ENCODE data around the genes CST1 and VSX1.

GRCh38 chr20:23147825-23148728, 62.0 kb upstream of the CD93 start:
- PRO-cap = no peak
- RAMPAGE, long total RNA, 2 experiments = no peak in any of the 2 experiments

GRCh38 chr20:23293639-23294201, 56.9 kb upstream of the NXT1 start:
- PRO-cap = no peak
- RAMPAGE, long total RNA, 2 experiments = no peak in any of the 2 experiments

GRCh38 chr20:23362517-23363030, 592 bp downstream of the GZF1 start:
- PRO-cap = no peak
- RAMPAGE, long total RNA, 2 experiments = no peak in any of the 2 experiments

GRCh38 chr20:23628426-23629686, 8.9 kb downstream of the CST3 start:
- PRO-cap = no peak
- RAMPAGE, long total RNA, 2 experiments = no peak in any of the 2 experiments

GRCh38 chr20:23633440-23634290, 4.1 kb downstream of the CST3 start:
- PRO-cap = no peak
- RAMPAGE, long total RNA, 2 experiments = no peak in any of the 2 experiments

DNA sequence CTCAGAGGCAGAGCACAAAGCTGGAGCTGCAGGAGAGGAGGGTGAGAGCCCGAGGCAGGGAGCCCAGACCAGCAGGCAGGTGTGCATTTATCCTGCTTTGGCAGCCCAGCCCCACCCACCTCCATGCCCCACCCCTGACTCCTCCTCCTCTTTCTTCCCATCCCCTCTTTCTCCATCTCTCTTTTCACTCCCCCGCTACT, at the start of gene CST1:
CST1 (minus strand) TSS at position 63 of the 200 bp plus-strand sequence.
- PRO-cap = no peak
- RAMPAGE, long total RNA, 2 experiments = no peak in any of the 2 experiments

DNA sequence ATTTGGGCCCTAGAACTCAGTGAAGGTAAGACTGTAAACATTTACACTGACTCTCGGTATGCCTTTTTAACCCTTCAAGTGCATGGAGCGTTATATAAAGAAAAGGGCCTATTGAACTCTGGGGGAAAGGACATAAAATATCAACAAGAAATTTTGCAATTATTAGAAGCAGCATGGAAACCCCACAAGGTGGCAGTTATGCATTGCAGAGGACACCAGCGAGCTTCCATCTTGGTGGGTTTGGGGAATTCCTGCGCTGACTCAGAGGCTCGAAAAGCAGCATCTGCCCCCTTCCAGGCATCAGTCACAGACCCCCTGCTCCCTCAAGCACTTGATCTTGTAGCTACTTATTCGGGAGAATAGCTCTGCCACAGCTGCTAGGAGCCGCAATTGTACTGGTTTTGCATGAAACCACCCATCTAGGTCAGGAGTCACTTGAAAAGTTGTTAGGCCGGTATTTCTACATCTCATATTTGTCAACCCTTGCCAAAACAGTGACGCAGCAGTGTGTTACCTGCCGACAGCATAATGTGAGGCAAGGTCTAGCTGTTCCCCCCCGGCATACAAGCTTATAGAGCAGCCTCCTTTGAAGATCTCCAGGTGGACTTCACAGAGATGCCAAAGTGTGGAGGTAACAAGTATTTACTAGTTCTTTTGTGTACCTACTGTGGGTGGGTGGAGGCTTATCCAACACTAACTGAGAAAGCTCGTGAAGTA, 18.8 kb upstream of the CST7 start:
- PRO-cap = bidirectional peak, plus-strand start at position 505 of the sequence, minus-strand start at position 403 of the sequence
- RAMPAGE, long total RNA, 2 experiments = start-site peak on the plus strand in 2 of 2 experiments, centred at positions 536 to 538 of the sequence, 90 to 97 reads per replicate

GRCh38 chr20:24951310-24952153, 2.5 kb downstream of the CST7 start:
- PRO-cap = no peak
- RAMPAGE, long total RNA, 2 experiments = no peak in any of the 2 experiments

- PRO-cap = no peak
- RAMPAGE, long total RNA, 2 experiments = no peak in any of the 2 experiments
Observed at GRCh38 chr20:25082055-25082301, at the start of gene VSX1. Gene VSX1, minus strand, starts transcription at chr20:25082141.

- PRO-cap = no peak
- RAMPAGE, long total RNA, 2 experiments = no peak in any of the 2 experiments
Observed at GRCh38 chr20:25230272-25230611, 17.6 kb upstream of the PYGB start.

DNA sequence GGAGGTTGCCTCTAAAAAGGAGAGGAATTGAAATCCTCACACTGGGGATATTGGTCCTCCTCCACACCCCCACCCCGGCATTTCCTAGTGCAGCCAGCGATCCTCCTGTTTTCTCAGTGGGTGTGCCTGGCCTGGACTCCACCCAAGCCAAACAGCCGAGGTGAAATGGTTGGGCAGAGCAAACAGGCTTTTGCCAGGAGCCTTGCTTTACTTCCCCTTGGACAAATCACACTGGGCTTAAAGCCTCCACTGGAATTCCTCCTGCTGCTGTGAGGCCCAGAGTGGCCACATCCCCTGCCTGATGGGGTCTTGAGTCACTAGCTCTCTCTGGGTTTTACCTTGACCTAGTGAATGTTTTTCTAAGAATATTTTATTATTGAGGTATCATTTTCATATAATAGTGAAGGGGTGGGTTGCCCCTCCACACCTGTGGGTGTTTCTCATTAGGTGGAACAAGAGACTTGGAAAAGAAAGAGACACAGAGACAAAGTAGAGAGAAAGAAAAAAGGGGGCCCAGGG, 14.4 kb upstream of the PYGB start:
- PRO-cap = no peak
- RAMPAGE, long total RNA, 2 experiments = no peak in any of the 2 experiments

GRCh38 chr20:25255324-25255872, 7.5 kb downstream of the PYGB start:
- PRO-cap = unidirectional peak, minus-strand start at chr20:25255486
- RAMPAGE, long total RNA, 2 experiments = no peak in any of the 2 experiments

GRCh38 chr20:25261512-25262135, 13.7 kb downstream of the PYGB start:
- PRO-cap = no peak
- RAMPAGE, long total RNA, 2 experiments = no peak in any of the 2 experiments

DNA sequence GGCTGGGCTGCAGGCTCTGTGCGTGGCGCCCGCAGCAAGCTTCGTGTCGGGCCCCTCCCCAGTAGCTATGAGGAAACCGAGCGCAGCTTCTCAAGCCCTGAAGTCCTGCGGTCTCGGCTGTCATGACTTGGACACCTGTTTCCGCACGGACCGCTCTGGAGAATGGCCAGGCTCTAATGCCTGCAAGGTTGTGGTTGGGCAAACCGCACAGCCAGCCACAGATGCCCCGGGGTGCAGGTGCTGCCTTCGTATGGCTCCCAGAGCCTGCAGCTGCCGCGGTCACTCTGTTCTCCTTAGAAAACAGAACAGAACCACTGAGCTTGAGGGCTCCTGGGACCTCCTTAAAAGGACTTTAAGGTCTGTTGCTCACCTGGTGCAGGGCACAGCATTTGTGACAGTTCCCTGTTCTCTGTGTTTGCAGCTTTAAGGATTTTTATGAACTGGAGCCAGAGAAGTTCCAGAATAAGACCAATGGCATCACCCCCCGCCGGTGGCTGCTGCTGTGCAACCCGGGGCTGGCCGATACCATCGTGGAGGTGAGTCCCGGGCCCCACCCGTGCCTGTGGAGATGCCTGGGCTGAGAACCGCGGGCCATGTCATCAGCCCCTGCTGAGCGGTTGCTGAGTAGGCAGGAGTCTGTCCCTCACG, 33.9 kb downstream of the PYGB start:
- PRO-cap = no peak
- RAMPAGE, long total RNA, 2 experiments = no peak in any of the 2 experiments

- PRO-cap = unidirectional peak, minus-strand start at chr20:25295609
- RAMPAGE, long total RNA, 2 experiments = no peak in any of the 2 experiments
Observed at GRCh38 chr20:25295247-25296176, 47.6 kb downstream of the PYGB start.

- PRO-cap = bidirectional peak, plus-strand start at chr20:25339839, minus-strand start at chr20:25339742
- RAMPAGE, long total RNA, 2 experiments = start-site peak on the minus strand in 2 of 2 experiments, at chr20:25339730-25339770 at its widest, 129 to 206 reads per replicate
Observed at GRCh38 chr20:25339611-25340144, 51.0 kb downstream of the ABHD12 start.

GRCh38 chr20:25356279-25357109, 34.1 kb downstream of the ABHD12 start:
- PRO-cap = unidirectional peak, plus-strand start at chr20:25356691
- RAMPAGE, long total RNA, 2 experiments = no peak in any of the 2 experiments

DNA sequence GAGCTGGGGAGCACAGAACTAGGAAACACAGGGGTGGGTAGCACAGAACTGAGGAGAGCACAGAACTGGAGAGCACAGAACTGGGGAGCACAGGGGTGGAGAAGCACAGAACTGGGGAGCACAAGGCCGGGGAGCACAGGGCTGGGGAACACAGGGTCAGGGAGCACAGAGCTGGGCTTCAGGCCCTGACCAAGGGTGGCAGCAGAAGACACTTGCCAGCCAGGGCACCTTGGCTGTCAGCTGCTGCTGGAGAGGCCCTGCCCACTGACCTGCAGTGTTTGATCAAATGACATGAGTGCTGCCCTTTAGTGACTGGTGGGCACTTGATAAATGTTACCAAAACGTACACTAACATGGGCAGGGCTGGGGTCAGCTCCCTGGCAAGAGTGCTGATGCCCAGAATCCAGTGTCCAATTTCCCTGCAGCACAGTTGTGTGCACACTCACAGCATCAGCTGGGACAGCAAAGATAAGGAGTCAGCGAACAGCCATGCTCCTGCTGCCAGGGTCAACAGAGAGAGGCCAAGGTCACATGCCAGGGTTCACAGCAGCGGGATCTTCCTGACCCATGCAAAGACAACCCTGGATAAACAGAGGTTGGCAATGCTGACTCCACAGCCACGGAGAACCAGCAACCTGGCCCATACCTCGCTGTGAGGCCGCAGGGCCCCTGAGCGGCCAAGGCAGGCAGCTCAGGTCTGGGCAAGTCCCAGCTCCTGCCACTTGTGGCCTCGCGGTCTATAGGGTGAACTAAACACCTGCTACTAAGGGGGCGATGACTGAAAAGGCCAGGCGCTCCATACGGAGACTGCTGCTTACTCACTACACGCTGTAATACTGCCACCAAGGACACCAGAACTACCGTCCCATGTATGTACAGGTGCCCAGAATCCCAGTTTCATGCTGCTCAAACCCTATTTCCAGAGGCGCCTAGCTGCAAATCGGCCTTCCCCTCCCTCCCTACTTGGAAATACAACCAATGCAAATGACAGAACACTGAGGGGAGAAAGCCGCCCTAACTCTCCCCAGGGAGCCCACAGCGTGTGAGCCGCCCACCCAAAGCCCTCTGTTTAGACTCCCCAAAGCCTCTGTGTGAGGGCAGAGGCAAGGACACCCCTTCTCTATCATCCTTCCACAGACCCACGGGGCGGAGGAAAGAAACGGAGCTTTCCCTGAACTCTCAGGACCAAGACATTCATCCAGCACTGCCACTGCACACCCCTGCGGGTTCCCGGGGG, 46.2 kb downstream of the NINL start:
- PRO-cap = no peak
- RAMPAGE, long total RNA, 2 experiments = no peak in any of the 2 experiments

DNA sequence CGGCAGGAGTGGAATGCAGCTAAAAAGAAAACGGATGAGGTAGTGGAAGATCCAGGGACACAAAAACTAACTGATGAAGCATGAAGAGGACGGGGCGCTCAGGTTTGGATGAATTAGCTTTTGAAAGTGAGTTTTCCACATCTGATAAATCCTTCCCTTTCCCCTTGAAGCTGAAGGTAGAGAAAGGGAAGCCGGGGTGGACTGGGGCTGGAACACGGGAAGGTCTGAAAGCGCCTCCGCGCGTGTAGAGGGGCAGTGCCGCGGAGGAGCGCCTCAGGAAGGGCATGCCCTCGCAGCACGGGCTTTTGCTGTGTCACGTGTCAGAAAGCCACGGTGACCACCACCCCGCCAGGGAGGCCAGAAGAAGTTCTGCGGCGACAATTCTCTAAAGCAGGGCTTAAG, 848 bp downstream of the NANP start:
- PRO-cap = unidirectional peak, plus-strand start at position 323 of the sequence
- RAMPAGE, long total RNA, 2 experiments = no peak in any of the 2 experiments

- PRO-cap = no peak
- RAMPAGE, long total RNA, 2 experiments = no peak in any of the 2 experiments
Observed at GRCh38 chr20:29408199-29408483, 1849.3 kb upstream of the DEFB115 start.

Measured in body of pancreas (tissue), 2 donors.